ENCODE measurements around a stretch of chr21.

DNA sequence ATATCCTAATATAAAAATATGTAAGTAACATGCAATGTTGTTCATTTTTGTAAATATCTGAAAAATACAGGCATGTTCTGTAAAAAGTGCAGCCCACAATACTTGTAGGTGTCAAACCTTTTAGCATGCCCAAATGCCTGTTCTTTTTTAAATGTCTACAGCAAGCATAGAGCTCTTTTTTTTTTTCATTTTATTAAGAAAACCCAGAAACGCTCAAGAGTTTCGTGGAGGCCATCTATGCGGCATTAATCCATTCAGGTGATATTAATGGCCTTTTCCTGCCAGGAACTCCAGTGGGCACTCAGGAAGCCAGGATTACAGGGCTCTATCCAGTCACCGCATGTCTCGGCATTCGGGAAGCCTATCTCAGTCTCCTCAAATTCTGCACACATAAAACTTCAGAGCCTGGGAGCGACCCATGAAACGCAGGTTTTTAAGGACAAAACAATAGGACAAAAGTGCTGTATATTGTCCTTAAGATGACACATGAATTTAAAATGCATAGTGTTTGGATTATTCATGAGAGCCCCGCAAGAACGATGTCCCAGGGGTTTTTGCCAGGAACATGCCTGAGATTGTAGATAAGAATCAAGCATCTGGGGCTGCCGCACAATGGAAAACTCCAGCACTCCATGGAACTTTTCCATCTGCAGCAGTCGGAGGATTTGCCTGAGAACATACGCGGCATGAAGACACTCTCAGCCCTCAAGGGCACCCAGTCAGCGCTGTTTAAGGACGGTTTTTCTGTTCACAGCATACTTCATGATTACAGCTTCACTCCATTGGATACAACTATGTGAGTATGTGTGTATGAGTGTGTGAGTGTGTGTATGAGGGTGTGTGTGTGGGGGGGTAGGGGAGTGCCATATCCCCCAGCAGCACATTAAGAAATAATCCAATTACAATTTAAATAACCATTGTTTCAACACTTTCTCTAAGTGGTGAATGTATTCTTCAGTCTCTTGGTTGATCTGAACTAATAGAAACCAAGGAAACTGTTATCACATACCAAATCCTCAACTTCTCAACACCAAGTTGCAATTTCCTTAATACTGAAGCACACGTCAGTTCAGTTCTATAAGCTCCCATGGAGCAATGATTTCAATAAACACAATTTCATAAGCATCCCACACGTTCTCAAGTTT, 5.3 kb upstream of the ERG start:
- PRO-cap = unidirectional peak, plus-strand start at position 655 of the sequence

- PRO-cap = unidirectional peak, minus-strand start at chr21:38741567
Measured at GRCh38 chr21:38741484-38741890, 64.2 kb upstream of the ETS2 start.

GRCh38 chr21:38786199-38786777, 19.4 kb upstream of the ETS2 start:
- PRO-cap = no peak

DNA sequence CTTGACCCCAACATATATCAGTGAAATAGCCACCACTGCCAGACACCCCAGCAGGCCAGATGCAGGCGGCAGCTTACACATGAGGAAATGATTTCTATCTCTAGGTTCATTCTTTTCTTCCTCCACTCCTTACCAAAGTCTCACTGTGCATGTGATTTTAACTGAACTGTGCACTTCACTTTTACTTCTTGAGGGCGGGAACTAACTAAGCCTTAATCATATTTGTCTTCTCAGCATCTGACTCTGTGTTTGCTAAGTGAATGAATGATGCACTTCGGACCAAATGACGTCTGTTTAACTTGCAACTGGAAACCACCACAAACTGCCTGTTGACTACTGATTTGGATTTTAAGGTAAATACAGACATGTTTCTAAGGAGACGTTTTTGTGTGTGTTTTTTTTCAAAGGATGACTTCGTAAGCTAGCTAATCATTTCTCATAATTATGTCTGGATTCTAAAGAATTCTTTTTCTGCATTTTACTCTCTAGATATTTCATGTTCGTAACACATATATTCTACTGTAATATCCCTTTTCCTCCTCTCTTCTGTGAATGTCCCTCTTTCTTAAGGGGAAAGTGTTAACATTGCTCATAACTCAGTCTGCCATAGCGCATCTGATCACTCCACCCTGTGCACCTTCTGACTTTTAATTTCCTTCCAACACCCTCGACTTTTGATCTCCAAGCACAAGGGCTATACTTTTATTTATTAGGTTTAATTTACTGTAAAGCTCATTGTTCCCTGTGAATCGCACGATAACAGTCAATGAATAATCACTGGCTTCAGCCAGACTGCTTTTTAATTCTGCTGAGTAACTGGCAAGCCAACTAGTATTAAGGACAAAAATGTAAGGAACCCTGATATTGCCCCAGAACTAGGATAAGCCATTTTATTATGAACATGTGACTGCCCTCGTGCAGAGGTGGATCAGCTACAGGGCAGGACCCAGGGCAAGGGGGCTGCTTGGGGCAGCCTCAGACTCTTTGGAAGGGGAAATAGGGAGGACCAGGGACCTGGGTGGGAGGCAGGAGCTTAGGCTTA, 2.8 kb upstream of the ETS2 start:
- PRO-cap = bidirectional peak, plus-strand start at position 336 of the sequence, minus-strand start at position 89 of the sequence; bidirectional peak, plus-strand start at position 920 of the sequence, minus-strand start at position 621 of the sequence

- PRO-cap = bidirectional peak, plus-strand start at chr21:38804781, minus-strand start at chr21:38804818; bidirectional peak, plus-strand start at chr21:38805126, minus-strand start at chr21:38805023
Measured at GRCh38 chr21:38804363-38805412, 1.0 kb upstream of the ETS2 start.

- PRO-cap = no peak
Measured at GRCh38 chr21:38821912-38822371, 16.2 kb downstream of the ETS2 start.

- PRO-cap = no peak
Measured at GRCh38 chr21:38822495-38823350, 17.0 kb downstream of the ETS2 start.

- PRO-cap = no peak
Measured at GRCh38 chr21:38915548-38916111, 109.9 kb downstream of the ETS2 start.

- PRO-cap = unidirectional peak, plus-strand start at chr21:38959448; unidirectional peak, plus-strand start at chr21:38959472
Measured at GRCh38 chr21:38958813-38959788, 153.4 kb downstream of the ETS2 start.

DNA sequence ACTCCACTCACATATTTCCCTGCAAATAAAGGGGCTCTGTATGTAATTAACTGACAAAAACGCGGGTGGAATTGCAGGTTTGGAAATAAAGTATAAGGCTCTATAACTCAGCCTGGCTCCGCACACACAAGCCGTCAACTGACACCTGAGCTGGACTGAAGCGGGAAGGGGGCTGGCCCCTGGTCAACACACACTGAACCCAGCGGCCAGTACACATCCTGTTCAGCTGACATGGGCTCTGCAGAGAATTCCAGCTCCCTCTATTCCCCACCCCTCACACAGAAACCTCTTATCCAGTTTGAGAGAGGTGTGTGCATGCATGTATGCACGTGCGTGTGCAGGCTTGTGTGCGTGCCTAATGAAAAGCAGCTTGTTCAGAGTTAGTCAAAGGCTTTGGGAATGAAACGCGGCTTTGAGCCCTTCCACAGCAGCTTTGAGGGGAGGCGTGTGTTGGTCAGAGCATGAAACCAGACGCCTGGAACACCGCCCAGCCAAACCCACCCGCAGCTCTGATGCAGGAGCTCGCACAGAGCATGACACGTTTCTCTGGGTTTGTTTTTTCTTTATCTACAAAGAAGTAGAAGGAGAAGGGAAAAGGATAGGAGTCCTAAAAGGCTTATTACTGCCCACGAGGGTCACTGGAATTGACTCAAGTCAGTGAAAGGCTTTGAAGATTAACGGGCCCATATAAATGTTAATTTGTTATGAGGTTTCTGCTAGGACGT, 184.1 kb downstream of the ETS2 start:
- PRO-cap = no peak

- PRO-cap = unidirectional peak, plus-strand start at chr21:39004922; bidirectional peak, plus-strand start at chr21:39005174, minus-strand start at chr21:39005009
Measured at GRCh38 chr21:39004685-39005415, 178.4 kb downstream of the PSMG1 start.

DNA sequence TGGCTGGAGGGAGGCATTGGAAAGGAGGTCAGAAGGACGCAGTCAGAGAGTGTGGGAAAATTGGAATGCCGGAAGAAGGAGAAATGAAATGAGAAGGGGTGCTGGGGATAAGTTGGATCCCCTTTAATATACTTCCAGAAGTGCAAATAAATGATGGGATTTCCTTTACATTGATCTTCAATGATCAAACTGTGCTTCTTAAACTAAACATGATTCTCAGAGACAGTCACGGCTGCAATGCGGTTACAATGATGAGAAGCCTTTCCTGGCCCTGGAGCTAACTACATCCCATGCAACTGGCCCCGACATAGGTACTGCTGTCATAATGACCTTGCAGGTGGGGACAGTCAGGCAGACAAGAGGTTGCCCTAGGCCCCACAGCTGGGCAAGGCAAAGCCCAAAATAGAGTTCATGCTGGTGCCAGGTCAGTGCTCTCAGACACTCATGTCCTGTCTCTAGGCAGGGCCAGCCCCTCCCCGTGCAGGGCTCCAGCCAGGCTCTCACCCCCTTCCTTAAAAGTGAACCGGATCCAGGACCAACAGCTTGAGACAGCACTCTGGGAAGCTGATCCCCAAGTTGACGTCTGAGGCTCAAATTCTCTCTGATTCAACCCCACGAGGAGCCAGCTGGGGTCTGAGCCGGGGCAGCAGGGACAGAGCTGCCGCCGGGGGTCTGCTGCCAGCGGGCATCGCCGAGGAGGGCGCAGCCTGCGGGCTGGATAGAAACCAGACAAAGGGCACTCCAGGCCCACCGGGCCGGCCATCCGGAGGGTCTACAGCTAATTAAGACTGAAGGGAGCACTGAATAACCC, 96.2 kb downstream of the PSMG1 start:
- PRO-cap = no peak

- PRO-cap = no peak
Measured at GRCh38 chr21:39198693-39199483, 15.6 kb upstream of the PSMG1 start.

- PRO-cap = no peak
Measured at GRCh38 chr21:39296065-39296582, 17.3 kb downstream of the BRWD1 start.

DNA sequence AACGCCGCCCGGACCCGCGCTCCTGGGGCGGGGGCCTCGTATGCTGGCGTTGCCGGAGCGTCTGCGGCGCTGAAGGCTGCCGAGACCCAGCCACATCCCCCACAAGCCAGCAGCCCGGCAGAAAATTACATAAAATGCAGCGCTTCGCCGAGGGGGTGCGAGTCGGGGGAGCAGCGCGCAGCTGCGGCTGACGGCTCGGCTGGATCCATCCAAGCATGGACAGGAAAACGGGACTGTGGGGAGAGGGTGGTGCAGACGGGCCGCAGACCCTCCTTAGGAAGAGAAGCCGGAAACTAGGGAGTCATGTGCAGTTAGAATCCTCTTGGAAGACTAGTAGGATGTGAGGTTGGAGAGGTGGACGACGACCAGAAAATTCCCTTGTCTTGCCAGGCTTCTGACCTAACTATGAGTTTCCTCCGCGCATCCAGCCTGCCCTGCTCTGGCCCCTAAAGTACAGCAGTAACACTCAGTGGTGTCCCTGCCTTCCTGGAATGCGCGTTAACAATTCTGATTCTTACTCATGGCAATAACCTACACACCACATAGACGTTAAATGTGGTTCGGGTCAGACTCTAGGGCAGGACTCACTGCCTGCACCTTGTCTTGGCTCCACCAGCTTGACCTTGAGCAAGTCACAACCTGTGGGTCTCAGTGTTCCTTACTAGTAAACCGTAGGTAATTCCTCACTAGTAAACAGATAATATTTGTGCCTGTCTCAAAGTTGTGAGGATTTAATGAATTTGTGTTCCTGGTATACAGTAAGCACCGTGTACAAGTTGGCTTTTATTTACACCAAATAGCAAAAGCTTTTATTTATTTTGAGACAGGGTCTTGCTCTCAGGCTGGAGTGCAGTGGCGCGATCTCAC, 1.0 kb upstream of the BRWD1 start:
- PRO-cap = bidirectional peak, plus-strand start at position 158 of the sequence, minus-strand start at position 103 of the sequence; bidirectional peak, plus-strand start at position 552 of the sequence, minus-strand start at position 441 of the sequence

- PRO-cap = no peak
Measured at GRCh38 chr21:39345400-39346351, 3.2 kb downstream of the HMGN1 start.

- PRO-cap = no peak
Measured at GRCh38 chr21:39346548-39347013, 2.3 kb downstream of the HMGN1 start.

DNA sequence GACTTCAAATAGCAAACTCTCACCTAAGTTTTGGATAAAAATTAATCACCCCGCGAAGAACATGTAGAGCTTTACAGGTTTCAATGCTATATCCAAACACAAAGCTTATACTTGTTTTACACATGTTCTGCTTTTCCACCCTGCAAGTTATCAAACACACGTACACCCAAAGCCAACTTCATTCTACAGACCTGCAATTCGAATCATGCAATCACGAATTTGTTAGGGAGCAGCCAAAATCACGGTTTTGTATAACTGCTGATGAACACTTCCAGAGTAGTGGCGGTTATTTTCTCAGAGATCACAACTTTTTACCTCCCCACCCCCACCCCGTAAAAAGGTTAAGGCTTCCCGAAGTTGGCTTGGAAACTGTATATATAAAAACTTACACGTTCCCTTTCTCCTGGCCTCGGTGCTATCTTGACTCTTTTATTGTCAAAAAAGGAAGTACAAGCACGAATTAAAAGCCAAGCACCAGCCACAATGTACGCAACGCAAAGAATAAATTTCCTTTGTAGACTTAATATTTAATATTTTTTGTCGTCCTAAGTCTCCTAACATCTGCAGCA, 1.3 kb downstream of the HMGN1 start:
- PRO-cap = no peak

GRCh38 chr21:39502506-39503186, 50.9 kb downstream of the SH3BGR start:
- PRO-cap = no peak

DNA sequence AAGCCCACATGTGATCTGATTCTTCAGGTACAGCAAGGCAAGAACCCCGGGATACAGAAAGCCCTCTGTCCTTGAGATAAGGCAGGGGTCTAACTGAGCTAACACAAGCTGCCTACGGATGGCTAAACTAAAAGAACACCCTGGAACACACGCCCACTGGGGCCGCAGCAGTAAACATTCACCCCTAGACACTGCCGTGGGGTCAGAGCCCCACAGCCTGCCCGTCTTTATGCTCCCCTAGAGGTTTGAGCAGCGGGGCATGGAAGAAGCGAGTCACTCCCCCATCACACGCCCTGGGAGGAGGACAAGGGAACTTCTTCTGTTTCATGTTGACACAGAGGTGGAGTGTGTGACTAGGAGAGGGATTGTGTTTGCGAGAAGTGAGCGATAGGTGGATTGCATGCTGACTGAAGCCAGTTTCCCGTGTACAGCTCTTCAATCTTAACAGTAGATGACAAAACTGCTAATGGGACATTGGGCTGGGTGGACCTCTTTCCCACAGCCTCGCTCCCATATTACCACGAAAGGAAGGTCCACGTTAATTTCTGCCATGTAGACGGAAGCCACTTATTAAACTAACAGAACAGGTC, 25.9 kb downstream of the B3GALT5 start:
- PRO-cap = no peak